GM19239 (cell line): ENCODE data around the genes ZCCHC3 and C20orf202.

GRCh38 chr20:296917-297841 lies at the start of gene ZCCHC3:
TSS of gene ZCCHC3 (plus strand) at chr20:297570.
- RRBS = 2% methylated on average over 38 of the region's 93 CpGs

DNA sequence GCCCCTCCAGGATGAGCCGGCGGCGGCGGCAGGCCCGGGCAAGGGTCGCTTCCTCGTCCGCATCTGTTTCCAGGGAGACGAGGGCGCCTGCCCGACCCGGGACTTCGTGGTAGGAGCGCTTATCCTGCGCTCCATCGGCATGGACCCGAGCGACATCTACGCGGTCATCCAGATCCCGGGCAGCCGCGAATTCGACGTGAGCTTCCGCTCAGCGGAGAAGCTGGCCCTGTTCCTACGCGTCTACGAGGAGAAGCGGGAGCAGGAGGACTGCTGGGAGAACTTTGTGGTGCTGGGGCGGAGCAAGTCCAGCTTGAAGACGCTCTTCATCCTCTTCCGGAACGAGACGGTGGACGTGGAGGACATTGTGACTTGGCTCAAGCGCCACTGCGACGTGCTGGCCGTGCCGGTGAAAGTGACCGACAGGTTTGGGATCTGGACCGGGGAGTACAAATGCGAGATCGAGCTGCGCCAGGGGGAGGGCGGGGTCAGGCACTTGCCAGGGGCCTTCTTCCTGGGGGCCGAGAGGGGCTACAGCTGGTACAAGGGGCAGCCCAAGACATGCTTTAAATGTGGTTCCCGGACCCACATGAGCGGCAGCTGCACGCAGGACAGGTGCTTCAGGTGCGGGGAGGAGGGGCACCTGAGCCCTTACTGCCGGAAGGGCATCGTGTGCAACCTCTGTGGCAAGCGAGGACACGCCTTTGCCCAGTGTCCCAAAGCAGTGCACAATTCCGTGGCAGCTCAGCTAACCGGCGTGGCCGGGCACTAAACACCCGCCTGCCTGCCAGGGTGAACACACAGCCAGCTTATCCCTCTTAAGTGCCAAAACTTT lies 876 bp downstream of the ZCCHC3 start:
- RRBS = 1% methylated on average over 35 of the region's 62 CpGs

DNA sequence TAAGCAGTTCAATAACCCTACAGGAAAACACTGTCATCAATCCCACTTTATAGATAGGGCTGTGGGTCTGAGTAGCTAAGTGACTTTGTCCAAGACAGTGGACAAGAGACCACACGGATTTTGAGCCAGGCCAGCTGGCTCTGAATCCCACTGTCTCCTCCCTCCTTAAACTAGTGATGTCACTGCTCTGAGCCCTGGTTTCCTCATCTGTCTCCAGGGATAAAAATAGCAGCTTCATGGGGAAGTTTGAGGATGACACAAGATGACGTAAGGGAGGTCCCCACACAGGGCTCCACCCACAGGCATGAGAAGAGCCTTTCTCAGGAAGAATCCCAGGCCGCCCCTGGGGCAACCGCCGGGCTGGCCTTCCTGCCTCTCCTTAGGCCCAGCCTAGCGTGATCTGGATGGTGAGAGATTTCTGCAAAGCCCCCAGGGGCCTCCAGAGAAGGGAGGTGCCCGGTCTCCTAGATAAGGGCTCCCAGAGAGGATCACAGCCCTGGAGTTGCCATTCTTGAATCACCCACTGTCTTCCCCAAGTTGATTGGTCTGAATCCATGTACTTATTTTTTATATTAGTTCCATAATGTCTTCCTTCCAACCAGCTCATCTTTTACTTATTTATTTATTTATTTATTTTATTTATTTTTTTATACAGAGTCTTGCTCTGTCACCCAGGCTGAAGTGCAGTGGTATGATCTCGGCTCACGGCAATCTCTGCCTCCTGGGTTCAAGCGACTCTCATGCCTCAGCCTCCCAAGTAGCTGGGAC lies 7.0 kb upstream of the TRIB3 start:
- RRBS = no CpG with 5 or more reads among the region's 10 CpGs

DNA sequence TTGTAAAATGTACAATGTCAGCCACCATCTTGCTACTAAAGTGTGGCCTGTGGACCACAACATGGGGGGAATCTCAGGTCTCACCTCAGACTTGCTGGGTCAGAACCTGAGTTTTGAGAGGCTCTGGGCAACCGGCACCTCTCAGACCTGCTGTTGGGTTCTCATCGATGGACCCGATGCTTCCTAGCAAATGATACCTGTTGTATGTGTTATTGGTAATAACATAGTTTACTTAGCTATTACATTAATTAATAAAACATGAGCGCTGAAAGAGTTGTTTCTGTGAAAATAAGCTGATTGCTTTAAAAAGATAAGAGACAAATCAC lies 5.5 kb downstream of the RBCK1 start:
- RRBS = no CpG with 5 or more reads among the region's 4 CpGs

GRCh38 chr20:428080-429249 lies 20.4 kb downstream of the RBCK1 start:
- RRBS = over 99% methylated on average over 1 of the region's 24 CpGs

GRCh38 chr20:434343-435592 lies 26.7 kb downstream of the RBCK1 start:
- RRBS = 99% methylated on average over 4 of the region's 23 CpGs

DNA sequence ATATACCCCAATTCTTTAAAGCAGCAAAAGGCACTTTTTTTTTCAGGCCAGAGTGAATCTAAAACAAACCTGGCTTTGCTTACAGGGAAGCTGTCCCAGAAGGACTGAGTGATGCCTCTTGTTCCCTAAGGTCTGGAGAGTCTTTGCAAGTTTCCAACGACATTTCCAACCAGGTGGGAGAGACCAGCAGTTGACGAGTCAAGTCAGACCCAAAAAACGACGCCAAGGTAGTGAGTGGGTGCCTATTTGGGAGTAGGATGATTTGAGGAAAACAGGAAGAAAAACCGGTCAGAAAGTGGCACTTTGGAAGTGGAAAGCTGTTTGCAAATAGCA lies 25.0 kb downstream of the TBC1D20 start:
- RRBS = no CpG with 5 or more reads among the region's 5 CpGs

DNA sequence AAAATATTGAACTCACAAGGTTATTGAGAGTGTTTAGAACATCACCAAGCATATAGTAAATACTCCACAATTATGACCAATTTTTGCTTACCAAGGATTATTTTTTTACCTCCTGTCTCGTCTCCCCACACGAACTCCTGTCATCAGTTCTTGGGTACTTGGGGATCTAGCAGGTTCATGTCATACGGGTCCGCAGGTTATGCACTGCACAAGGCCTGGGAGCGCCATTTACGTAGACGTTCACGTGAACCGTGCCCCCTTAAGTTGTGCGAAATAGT lies 372 bp upstream of the TBC1D20 start:
- RRBS = no CpG with 5 or more reads among the region's 10 CpGs

DNA sequence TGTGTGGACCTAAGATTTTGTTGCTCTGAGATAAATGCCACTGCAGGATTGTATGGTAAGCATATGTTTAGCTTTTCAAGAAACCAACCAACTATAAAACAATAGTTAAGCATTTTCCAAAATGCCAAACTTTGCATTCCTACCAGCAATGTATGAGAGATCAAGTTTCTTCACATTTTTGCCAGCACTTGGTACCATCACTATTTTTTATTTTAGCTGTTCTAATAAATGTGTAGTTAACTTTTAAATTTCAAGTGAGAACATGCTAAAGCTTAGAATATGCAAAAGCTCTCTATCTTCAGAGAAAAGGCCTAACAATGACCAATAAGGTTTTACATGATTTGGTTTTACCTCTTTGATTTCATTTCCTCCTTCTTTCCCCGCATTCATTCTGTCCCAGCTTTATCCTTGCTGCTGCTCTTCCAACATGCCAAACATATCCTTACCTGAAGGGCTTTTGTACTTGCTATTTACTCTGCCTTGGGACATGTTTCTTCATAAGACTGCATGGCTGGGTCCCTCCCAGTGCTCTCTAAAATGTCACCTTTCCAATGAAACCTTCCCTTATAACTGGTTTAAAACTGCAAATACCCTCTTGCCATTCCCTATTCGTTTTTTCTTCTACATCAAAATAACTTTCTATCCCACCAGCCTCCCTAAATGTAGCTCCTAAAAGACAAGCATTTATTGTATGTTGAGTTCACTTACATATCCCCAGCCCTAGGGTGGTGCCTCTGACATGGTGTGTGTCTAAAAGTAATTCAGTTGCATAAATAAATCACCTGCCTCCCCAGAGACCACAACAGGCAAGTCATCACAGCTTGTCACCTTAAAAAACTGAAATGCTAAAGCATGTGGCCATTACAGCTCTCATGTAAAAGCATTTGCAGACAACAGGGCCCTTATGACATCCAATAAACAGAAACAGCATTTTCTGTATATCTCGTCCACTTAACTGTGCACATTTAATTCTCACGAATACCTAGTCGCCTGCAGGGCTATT lies 32.3 kb upstream of the TBC1D20 start:
- RRBS = no CpG with 5 or more reads among the region's 5 CpGs

DNA sequence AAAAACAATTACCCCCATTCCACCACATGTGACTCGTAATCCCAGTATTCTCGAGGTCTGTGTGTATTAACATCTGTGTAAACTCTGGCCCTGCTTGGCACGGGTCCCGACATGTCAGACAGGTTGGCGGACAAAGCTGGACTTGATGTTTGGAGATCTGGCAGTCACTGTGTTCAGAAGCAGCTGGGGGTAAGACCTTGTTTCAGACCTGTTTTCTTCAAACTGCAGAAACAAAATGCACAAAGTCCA lies 35.2 kb downstream of the CSNK2A1 start:
- RRBS = no CpG with 5 or more reads among the region's 5 CpGs

DNA sequence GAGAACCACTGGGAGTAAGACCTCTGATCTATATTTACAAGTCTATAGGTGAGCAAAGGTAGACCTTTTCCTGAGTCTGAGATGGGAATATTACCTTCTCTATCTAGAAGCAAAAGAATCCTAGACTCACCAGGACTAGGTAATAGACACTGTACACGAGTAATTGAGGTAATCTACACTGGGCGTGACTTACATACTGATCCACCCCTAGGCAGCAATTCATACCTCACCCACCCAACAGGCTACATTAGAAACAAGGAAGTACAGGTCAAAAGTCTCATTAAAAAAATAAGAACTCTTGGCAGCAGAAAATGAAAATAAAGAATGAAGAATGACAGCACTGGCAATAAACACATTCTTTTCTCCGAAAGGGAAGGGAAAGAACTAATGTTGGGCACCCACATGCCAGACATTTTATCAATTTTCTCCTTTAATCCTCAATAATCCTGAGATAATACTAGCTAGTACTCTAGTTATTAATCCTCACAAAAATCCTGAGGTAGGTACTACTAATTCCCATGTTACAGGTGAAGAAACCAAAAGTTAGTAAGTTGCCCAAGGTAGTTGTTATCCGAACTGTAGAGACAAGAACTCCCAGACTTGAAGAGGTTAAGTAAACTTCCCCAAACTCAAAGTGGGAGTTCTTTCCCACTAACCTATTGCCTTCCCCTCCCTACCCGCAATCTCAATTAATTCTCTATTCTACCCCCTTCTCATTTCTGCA lies 7.5 kb downstream of the CSNK2A1 start:
- RRBS = no CpG with 5 or more reads among the region's 5 CpGs

DNA sequence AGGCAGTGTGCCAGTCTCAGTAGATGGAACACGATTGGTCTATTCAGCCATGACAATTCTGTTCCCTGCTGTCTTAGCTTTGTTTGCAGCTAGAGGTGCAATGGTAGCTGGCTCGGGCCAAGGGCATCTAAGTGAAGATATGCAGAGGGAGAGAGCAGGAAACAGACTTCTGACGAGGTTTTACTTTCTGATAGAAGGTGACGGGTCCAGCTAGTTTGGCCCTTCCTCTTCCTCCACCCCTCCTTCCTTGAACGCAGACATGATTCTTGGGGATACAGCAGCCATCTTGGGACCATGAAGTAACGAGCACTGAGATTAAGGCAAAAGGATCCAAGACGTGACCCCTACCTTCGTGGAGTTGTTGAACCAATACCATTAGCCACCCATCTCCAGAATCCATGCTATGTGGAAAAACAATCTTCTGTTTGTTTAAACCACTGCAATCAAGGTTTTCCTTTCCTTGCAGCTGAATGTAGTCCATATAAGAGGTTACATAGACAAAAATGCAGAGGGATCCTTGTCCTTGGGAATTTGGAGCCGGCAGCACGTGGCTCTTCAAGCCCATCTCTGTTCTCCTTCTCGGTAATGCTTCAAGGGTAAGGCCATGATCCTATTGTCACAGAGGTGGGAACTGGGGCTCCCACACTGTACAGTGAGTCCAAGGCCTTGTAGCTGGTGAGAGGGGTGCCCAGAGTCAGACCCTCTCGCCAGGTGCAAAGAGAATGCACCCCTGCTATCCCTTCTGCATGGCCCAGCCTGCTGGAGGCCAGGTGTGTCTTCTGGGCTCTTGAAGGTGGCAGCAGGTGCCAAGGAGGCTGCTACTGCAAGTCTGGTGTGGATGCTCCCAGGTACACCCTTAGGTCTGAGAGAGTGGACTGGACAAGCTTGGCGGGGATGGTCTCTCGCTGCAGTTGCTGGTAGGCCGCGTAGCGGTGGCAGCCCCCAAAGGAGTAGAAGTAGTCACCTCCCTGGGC lies 4.8 kb downstream of the SRXN1 start:
- RRBS = no CpG with 5 or more reads among the region's 17 CpGs

- RRBS = no CpG with 5 or more reads among the region's 2 CpGs
Measured at GRCh38 chr20:652092-652301, 1.0 kb downstream of the SRXN1 start.

GRCh38 chr20:676236-676963 lies 798 bp upstream of the SCRT2 start:
- RRBS = 2% methylated on average over 5 of the region's 25 CpGs

- RRBS = 5% methylated on average over 21 of the region's 42 CpGs
Measured at GRCh38 chr20:710135-710509, 34.5 kb upstream of the SCRT2 start.

DNA sequence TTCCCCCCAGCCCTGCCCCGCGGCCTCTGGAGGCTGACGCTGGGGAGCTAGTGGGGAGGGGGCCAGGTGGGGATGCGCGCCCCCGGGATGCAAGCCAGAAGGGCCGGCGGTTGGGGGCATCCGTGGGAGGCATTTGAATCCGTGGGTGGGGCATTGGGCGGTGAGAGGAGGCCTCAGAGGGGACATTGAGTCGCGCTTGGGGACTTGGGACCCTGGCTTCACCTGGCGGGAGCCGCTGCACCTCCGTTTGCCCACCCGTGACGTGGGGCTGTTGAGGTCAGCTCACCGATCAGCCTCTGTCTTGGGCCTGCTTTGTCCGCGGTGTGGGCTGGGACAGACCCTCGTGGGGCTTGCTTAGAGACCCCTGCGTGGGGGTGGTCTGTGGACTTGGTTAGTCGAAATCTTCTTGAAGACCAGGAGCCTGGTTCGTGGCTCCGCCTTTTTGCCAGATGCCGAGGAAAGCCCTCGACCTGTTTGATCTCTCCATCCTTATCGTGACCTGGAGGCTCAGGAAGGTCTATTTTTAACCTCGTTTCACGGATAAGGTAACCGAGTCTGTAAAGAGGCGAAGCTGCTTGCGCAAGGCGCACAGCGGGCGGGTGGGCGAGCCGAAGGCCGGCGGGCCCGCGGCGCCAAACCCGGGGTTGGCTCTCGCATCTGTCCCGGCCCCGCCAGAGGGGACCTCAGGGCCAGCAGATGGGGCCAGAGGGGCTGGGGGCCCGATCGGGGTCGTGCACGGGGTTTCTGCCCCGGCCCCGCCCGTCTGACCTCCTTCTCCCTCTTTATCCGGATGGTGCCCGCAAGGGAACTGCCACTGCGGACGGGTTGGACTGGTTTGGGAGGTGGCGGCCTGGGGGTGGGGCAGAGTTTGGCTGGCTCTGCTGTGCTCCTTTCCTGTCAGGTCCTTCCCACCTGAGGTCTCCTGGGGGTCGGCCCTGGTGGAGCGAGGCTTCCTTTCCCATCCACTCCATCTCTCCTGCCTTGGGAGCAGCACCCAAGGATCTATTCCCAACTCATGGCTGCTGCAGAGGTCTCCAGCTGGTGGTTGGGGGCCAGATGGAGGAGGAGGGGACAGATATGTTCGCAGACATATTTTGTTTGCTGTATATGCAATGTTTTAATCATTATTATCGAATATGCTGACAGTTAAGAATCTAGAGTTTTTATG lies 8.5 kb downstream of the FAM110A start:
- RRBS = 9% methylated on average over 10 of the region's 64 CpGs

- RRBS = no CpG with 5 or more reads among the region's 7 CpGs
Measured at GRCh38 chr20:846883-847515, 13.5 kb downstream of the FAM110A start.

- RRBS = no CpG with 5 or more reads among the region's 1 CpG
Measured at GRCh38 chr20:1203446-1203607, at the start of gene C20orf202. TSS of gene C20orf202 (plus strand) at chr20:1203454.

GRCh38 chr20:1203608-1204149 lies 425 bp downstream of the C20orf202 start:
- RRBS = no CpG with 5 or more reads among the region's 8 CpGs

GRCh38 chr20:1267050-1267597 lies 1.0 kb downstream of the SNPH start:
- RRBS = 71% methylated on average over 1 of the region's 9 CpGs